Measurements from ENCODE around the genes GABRB3 and GOLGA8M.

GRCh38 chr15:20103443-20103794, 438.2 kb downstream of the GOLGA6L6 start:
- RRBS = no CpG with 5 or more reads among the region's 3 CpGs

DNA sequence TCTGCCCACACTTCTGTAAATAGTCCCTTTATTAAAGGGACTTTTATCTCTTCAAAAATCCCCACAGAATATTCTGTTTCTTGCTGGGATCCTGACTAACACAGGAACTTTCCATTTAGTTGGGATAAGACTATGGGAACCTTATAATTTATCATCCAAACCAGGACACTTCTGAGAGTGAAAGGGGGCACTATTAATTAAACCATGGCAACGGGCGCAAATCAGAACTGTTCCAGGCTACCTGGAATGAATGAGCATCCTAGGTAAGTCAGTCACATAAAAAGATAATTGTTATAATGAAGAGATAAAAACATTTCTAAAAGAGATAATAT, 315.4 kb downstream of the GOLGA6L6 start:
- RRBS = no CpG with 5 or more reads among the region's 2 CpGs

DNA sequence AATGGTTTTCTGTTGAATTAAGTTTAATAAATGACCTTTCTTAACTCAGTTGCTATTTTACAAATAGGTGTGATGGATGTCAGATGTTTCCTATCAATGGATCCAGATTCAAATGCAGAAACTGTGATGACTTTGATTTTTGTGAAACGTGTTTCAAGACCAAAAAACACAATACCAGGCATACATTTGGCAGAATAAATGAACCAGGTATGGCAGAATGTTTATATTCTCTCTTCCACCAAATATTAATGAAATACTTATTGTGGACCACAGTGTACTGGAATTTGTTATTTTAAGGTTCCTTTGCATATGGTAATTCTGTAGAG, 120.8 kb downstream of the GOLGA6L22 start:
- RRBS = no CpG with 5 or more reads among the region's 1 CpG

DNA sequence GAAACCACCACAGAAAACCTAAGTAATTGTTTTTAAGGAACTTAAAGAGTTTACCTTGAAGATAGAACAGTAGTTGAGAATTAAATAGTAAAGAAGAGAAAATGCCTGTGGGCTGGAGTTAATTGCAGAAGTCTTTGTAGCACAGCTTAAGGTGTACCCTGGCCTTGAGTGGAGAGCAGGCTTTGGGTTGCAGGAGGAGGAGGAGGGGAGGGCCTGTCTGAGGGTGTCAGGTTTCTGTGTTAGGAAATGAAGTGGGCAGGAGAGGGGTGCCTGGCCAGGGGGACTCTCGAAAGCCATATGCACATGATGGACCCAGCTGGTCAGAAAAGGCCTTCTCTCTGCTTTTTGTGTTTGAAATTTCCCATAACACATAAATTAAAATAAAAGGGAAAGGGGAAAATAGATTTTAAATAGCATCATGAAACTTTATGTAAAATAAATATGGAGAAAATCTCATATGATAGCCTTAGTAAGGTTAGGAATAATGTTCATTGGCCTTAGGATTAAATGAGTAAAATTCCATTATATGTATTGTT, 7.1 kb downstream of the NIPA2 start:
- RRBS = no CpG with 5 or more reads among the region's 1 CpG

GRCh38 chr15:22879897-22880314, 41.4 kb downstream of the NIPA2 start:
- RRBS = no CpG with 5 or more reads among the region's 16 CpGs

DNA sequence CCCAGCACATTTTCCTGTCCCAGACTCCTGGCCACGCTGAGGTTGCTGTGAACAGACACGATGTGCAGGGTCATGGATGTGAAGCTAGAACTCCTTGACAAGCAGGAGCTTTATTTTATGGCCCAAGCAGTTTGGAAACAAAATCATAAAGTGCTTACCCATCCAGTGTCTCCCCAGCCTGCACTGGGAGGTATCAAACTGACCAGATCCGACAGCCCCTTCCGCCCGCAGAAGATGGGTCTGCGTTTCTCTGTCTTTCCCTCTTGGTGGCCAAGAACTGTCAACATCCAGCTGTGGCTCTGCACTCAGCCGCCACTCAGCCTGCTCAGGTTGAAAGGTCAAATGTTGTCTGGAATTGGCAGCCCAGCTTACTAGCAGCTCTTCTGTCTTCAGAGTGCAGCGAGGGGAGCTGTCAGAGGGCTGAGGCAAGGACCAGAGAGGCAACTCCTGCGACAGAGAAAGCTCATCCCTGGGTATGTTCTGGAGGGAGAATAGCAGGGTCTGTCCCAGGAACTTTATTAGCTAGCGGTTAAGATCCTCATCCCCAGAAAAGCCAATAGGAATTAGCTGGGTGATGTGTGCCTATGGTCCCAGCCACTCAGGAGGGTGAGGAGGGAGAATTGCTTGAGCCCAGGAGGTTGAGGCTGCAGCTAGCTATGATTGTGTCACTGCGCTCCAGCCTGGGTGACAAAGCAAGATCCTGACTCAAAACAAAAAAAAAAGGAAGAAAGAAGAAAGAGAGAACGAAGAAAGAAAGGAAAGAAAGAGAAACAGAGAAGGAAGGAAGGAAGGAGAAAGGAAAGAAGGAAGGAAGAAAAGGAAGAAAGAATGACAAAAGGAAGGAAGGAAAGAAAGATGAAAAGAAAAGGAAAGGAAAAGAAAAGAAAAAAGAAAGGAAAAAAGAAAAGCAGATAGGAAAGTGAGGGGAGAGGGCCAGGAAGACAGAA, 45.3 kb downstream of the GOLGA6L2 start:
- RRBS = no CpG with 5 or more reads among the region's 12 CpGs

DNA sequence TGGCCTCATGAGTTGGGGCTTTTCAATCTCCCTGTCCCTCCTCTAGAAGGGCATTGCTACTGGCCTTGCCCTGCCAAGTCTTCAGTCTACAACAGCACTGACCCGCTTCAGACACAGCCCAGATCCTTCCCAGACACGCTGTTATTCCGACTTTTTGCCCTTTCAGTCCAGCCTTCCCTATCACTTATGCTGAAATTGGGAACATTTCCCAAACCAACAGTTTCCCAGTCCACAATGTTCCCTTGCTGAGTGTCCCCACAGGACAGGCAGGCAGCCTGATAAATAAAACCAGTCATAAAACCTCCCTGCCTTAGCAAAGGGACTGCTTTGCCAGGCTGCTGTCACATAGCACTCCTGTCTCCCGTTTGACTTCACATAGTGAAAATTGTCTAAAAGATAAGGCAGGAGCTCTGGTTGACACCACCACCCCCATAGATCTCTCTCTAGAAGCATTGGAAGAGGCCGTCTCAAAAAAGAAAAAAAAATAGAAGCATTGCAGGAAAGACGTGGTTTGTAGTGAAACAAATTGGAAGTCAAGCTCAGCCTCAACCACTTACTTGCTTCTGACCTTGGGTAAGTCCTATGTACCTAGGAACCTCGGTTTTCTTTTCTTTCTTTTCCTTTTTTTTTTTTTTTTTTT, 43.4 kb downstream of the GOLGA6L2 start:
- RRBS = no CpG with 5 or more reads among the region's 7 CpGs

GRCh38 chr15:23564828-23565248, 636 bp upstream of the MKRN3 start:
- RRBS = no CpG with 5 or more reads among the region's 10 CpGs

DNA sequence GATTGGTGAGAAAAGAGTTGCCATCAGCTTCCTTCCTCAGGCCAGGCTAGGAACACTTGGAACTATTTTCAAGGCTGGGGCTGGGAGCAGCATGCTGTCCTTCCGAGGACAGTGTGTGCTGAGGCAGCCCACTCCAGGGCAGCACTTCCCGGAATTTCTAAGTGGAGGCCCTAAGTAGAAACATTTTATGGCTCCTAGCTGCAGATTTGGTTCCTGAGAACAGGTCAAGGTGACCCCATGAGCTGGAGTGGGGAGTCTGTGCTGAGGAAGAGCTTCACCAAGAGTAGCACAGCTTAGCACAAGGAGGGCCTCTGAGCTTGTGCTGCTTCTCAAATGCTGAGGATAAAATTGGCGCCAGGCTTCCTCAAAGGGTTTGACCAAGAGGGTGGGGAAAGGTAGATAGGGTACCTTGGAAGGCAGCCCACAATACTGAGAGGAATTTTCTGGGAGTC, 111.1 kb upstream of the NDN start:
- RRBS = no CpG with 5 or more reads among the region's 3 CpGs

DNA sequence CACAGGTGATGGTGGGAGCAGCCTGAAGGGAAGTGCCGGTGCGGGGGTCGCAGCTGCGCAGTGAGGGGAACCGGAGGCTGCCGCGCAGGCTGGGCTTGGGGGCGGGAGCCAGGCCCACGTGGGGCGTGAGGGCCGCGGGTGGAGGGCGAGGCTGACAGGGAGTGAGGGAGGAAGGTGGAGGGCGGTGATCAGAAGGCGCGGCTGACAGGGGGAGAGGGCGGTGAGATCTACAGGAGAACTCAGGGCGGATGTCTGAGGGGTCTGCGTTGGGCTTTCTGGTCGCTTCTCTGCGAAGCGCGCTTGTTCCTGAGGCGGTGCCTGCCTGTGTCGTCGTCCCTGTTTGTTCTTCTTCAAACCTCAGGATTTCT, 414.6 kb upstream of the NPAP1 start:
- RRBS = no CpG with 5 or more reads among the region's 26 CpGs

DNA sequence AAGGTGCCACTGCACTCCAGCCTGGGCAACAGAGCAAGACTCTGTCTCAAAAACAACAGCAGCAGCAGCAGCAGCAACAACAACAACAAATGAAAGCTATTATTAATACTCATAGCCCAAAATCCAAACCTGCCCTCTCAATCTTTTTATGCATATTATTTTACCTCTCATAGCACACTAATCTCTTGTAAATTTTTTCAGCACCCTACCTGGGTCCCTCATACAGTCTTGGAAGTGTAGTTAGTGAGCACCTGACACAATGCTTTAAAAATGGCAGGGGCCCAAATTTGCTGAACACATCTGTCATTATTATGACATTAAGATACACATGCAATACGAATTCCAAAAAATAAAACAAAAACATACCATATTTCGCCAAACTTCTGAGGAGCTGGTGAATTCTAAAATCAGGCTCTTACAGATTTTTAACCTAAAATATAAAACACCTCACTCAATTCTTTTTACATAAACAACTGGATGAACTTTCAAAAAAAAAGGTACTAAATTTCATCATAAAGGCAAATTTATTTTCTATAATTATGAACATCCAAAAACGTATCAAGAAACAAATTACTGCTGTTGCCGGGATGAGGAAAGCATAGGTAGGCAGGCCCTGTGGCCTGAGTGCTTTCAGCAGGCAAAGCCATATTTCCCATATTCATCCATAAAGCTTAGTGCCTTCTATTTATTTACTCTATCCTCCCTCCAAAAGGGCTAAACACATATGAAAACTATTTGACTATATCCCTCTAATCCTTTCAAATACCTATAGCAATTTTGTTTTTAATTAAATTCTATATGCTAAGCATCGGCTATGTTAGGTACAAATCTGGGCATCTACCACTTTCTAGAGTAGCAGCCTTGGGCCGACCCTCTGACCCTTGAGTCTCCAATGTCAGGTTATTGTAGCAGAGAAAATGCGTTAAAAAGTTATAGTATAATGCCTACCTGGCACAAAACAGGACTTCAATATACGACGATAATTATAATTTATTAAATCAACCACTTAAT, 27.0 kb downstream of the UBE3A start:
- RRBS = no CpG with 5 or more reads among the region's 9 CpGs

- RRBS = no CpG with 5 or more reads among the region's 6 CpGs
These were observed 1.1 kb downstream of the UBE3A start for GRCh38 chr15:25437686-25438102.

DNA sequence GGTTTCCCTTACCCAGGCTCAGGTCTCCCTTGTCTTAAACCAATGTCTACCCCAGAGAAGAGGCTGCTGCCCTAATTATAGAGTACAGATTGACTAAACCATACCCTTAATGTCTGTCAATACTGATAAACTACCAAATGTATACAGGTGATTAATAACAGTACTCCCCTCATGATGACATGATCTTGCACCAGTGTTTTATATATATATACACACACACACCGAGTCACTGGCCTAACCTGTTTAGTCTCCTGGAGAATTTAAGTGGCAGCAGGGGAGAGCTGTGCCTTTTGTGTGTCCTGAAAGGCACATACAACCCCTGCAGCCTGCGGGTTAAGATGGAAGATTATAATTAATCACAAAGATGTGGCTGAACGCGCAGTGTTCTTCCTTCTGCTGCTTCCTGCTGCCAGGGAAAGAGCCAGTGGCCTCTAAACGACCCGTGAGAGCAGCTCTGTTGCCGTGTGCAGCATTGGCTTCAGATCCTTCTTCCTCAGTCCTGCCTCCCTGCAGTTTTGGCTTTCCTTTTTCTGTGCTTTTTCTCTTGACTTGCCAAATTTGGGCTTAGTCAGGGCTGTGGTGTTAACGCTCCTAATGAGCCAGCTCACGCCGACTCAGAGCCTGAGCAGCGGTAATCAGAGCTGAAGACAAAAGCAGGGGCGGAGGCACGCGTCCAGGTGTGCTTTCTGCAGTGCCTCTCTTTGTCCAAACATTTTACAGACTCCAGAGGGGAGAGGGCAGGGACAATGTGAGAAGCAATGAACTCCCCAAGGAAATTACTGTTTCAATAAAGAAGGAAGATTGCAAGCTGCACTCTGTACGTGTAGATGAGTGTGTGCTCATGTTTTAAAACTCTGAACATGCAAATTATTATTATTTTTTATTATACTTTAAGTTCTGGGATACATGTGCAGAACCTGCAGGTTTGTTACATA, 42.6 kb upstream of the UBE3A start:
- RRBS = no CpG with 5 or more reads among the region's 15 CpGs

GRCh38 chr15:25810537-25811358, 52.4 kb downstream of the ATP10A start:
- RRBS = no CpG with 5 or more reads among the region's 22 CpGs

- RRBS = no CpG with 5 or more reads among the region's 9 CpGs
These were observed 75.8 kb upstream of the ATP10A start for GRCh38 chr15:25938815-25939468.

DNA sequence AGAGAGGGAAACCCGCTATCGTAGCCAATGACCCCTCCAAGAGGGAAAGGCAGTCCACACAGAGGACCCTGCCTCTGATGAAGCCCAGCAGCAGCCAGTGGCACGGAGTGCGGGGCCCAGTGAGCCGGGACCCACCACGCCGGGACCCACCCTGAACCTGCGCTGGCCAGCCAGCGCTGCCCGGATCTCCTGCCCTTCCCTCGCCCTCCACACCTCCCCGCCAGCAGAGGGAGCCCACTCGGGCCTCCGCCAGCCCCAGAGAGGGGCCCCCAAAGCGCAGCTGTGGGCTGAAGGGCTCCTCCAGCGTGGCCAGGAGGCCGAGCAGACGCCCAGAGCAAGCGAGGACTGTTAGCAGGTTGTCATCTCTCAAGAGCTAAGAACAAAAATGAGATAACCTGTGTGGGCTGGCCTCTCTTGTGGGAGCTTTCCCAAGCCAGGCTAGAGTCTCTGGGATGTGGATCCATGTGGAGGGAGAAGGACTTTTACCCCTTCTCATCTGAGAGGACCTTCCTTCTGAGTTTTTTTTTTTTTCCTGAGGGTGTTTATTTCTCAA, 81.3 kb upstream of the ATP10A start:
- RRBS = 87% methylated on average over 4 of the region's 19 CpGs

DNA sequence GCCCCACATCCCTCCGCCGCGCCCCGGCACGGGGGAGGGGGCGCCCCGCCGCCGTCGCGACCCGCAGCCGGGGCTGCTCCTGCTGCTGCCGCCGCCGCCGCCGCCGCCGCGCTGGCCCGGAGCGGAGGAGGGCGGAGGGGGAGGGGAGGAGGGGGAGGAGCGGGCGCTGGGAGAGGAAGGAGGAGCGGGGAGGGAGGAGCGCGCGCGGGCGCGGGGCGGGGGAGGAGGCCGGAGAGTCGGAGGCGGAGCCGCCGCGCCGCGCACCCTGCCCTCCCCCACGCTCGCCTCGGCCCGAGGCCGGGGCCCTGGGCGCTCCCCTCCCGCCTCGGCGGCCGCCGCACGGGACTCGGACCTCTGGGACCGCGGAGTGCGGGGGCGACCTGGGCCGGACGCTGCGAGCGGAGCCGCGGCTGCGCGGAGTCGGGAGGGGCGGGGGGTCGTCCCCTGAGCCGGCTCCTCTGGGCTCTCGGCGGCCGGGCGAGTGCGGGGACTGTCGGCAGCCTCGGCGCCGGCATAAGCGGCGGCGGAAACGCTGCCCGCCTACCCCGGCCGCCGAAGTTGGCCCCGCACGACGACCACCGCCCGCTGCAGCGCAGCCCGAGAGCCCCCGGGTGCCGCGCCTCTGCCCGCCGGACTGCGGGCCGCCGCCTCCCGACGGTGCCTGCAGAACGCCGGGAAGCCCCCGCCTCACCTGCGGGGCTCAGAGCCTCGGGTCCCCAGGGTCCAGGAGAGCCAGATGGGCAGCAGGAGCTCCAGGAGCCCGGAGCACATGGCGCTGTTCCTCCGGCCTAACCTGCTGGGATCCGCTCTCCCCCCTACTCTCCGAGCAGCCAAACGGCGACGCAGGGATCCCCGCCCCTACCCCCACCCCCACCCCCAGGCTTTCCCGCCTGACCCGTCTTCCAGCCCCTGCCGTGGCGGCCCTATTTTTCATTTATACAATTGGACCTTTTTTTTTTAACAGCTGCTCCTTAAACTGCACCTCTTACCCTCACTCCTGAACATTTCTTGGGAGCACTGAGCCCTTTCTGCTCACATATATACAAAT, at the start of gene GABRB3:
GABRB3 (minus strand) TSS at position 113 of the 1,048 bp plus-strand sequence.
- RRBS = 91% methylated on average over 66 of the region's 123 CpGs

DNA sequence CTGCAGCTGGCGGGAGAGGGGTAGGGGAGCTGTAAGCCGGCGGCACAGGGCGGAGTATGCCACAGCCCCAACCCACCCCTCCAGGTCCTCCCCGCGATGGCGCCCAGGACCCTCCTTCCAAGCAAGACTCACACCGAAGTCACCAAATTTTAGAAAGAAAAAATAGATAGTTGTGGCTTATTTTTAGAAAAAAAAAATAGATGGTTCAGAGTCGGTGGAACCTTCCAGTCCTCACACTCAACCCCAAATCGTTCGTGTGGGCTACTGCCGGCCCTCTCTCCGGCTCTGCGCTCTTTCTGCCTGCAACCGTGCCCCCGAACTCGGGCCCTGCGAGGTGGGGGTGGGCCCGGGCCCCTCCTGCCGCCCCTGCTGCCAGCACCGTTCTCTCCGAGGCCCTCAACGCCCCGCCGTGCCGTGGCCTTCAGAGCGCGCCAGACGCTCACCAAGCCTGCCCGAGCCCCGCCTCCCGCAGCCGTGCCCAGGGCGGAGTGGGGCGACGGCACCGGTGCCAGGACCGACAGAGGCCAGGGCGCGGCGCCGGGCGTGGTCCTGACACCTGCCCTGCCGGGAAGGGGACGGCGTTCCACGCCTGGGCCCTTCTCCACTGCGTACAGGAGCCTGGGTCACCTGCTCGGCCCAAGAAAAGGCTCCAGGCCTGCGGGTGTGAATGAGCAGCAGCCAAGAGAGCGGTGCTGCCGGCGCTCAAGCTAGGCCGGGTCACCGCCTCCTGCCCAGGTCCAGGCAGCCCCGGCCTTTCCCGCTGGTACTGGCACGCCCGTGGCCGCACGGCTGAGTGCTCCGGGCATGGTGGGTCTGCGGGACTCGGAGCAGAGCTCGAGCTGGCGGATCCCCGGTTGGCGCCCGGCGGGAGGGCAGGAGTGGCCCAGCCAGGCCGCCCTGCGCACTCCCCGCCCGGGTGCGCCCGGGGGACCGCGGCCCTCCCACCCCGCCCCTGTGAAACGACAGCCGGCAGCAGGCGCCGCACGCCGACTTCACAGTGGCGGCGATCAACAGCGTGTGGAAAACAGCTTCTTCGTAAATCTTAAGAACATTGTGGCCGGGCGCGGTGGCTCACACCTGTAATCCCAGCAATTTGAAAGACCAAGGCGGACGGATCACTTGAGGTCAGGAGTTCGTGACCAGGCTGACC, 4.4 kb downstream of the OCA2 start:
- RRBS = 96% methylated on average over 39 of the region's 95 CpGs

GRCh38 chr15:28712308-28712558, at the start of gene GOLGA8M:
Gene GOLGA8M (minus strand): TSS chr15:28712421.
- RRBS = no CpG with 5 or more reads among the region's 7 CpGs

- RRBS = no CpG with 5 or more reads among the region's 6 CpGs
These were observed 29.3 kb downstream of the GOLGA6L7 start for GRCh38 chr15:28819019-28819603.